M059J (cell line): ENCODE results near the gene GLB1L2.

GRCh38 chr11:134331406-134332196 lies at the start of gene GLB1L2:
Gene GLB1L2, plus strand, starts transcription at chr11:134331988.
- RAMPAGE, long total RNA, result no peak

- RAMPAGE, long total RNA, result no peak
Measured at GRCh38 chr11:134393358-134393930, 18.6 kb downstream of the B3GAT1 start.

GRCh38 chr11:134468778-134469005 lies 56.6 kb upstream of the B3GAT1 start:
- RAMPAGE, long total RNA, result no peak

DNA sequence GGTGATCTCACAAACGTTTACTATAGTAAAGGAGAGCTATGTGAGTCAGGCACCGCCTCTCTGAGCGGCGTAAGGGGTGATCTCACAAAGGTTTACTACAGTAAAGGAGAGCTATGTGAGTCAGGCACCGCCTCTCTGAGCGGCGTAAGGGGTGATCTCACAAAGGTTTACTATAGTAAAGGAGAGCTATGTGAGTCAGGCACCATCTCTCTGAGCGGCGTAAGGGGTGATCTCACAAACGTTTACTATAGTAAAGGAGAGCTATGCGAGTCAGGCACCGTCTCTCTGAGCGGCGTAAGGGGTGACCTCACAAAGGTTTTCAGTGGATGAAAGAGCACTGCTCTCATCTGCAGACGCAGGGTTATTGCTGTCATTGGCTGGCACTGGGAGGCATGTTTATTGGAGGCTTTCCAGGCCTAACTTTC lies 439.8 kb upstream of the B3GAT1 start:
- RAMPAGE, long total RNA, result no peak

DNA sequence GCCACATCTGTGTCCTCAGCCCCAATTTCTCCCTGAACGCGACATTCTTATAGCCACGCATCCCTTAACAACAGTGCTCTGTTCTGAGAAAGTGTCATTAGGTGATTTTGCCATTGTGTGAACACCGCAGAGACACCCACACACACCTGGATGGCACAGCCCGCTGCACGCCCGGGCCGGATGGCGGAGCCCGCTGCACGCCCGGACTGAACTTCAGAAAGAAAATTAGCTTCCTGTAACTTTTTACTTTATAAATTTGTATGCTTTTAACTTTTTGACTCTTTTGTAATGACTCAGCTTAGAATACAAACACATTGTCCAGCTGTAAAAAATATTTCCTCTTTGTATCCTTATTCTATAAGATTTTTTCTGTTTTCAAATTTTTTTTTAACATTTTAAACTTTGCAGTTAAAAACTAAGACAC lies 567.1 kb upstream of the B3GAT1 start:
- RAMPAGE, long total RNA, result no peak